NALM6 (cell line): ENCODE measurements around a stretch of chrX.

DNA sequence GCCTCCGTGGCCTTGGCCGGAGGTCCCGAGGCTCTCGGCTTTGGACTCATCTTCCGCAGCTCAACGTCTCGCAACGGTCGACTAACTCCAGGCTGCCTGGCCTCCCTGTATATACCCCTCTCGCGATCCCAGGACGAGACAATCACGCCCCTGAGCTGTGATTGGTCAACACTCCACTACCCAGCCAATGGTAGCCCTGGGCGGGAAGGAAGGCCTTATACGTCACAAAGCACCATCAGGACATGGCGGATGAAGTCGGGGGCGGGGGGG lies 538 bp downstream of the VCX2 start:
- PRO-cap = no peak

GRCh38 chrX:8988327-8989059 lies 45.4 kb downstream of the FAM9B start:
- PRO-cap = no peak

- PRO-cap = no peak
These were observed 128.2 kb upstream of the TBL1X start for GRCh38 chrX:9336642-9337004.

GRCh38 chrX:9530650-9531340 lies 65.9 kb downstream of the TBL1X start:
- PRO-cap = bidirectional peak, plus-strand start at chrX:9531039, minus-strand start at chrX:9530859

GRCh38 chrX:9719399-9719829 lies 46.2 kb downstream of the GPR143 start:
- PRO-cap = no peak

GRCh38 chrX:9882521-9882992 lies 84.6 kb upstream of the CLDN34 start:
- PRO-cap = no peak

DNA sequence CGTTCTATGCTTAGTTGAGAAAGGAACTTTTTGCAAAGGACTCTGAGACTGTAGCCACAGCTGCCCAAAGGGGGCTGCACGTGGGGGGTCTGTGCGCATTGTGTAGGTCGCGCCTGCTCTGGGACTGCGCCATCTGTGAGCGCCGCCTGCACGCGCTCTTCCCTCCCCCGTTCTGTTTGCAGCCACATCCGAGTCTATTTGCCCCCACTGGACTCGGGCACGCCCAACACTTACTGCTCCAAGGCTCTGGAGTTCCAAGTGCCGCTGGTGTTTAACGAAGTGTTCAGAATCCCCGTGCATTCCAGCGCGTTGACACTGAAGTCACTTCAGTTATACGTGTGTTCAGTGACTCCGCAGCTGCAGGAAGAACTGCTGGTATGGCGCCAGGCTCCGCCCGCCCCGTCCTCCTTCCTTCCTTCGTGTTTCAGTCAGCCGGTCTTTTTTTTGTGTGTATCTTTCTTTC lies 30.8 kb upstream of the CLCN4 start:
- PRO-cap = bidirectional peak, plus-strand start at position 405 of the sequence, minus-strand start at position 174 of the sequence

GRCh38 chrX:10285591-10285883 lies 128.8 kb downstream of the CLCN4 start:
- PRO-cap = no peak

DNA sequence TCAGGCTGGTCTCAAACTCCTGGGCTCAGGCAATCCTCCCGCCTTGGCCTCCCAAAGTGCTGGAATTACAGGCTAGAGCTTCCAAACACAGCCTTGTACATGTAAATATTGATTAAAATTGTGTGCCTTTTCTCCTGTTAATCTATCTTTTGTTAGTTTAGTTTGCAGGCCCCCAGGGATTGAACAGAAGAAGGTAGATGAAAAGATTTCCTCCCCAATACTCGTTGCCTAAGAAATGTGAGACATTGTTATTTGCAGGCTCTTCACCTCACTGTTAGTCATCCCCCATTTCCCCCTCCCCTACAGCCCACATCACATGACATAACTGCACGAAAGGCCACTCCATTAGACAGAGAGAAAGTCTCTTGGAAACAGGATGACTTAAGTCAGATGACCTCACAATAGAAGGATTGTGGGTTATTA lies 13.3 kb upstream of the MID1 start:
- PRO-cap = no peak

- PRO-cap = no peak
These were observed 23.0 kb downstream of the AMELX start for GRCh38 chrX:11316051-11316718.

DNA sequence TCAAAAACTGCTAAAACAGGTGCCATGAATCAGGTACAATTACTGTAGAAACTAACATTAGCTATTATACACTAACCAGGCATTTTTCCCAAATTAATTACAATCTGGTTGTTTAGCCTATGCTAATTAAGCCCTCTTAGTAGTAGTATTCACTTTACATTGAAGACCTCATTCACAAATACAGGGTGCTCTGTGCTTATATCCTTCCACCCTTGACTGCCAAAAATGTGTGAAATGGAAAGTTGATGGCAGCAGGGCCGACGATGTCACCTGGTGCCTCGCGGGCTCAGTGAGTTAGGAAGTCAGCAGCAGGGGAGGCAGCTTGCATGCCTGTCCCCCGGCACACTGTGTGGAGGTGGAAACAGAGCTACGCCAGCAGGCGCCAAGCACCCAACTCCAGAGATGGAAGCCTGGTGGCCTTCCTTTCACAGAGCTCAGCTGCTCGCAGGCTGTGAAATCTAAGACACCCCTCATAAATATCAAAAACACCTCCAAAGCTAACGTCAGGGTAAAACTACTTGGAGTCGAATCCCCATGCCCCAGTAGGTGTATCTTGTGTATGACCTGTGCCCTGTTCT lies 8.4 kb downstream of the MSL3 start:
- PRO-cap = no peak

DNA sequence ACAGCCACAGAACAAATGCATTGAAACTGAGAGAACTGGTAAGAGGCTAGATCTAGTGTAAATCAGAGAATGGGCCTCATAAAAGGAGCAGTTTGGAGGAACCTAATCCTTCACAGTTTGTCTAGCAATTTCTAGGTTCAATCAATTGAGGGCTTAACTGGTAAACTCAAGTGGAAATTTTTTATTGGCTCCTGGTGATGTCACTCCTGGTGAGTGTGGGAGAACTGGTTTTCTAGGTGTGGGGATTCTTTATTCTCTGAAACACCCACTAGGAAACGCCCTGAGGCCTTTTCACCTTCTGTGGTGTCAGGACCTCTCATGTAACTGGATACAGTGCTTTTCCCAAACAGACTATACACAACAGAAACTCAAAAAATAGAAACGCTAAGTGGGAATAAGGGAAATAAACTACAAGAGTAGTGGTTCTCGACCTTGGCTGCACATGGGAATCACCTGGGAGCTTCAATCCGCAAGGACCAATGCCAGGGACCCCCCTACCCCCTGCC lies 27.7 kb upstream of the TMSB4X start:
- PRO-cap = no peak

DNA sequence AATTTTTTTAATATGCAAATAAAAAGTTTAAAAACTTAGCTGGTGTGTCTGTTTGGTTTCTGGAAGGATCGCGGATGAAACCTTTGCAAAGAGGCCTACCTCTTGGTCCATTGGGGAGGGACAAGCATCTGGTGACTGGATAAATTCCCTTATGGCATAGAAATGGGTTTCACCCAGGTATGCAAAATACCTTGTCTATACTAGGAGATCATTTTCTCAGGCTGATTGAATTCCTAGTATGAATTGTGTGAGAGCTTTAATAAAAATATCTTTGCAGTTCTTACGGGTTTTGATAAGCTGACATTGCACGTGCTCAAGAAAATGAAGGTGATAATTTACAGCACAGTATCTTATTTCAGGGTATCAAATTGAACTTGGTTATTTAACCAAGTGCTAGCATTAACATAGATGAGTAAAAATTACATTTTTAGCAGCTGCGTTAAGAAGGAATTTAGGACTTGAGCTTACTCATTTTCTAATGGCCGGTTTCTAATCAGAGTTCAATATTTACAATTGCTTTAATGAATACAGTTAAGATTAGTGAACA lies 2.4 kb downstream of the TMSB4X start:
- PRO-cap = no peak

DNA sequence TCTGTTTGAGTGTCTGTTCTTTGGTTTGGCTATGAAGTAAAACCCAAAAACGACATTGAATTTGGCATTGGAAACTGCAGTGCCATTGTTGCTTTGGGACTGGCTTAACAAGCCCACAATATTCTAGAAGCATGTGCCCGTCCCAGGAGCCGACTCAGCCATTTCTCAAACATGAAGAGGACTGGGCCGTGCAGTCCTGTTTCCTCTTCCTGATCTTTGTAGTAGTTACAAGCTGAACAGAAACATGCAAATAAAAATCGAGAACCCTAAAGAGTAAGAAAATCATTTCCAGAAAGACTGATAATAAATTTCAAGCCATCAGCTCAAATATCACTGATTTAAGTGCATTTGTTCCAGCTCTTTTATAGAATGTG lies 25.6 kb downstream of the TMSB4X start:
- PRO-cap = bidirectional peak, plus-strand start at position 172 of the sequence, minus-strand start at position 173 of the sequence

GRCh38 chrX:13223988-13224266 lies 95.9 kb downstream of the ATXN3L start:
- PRO-cap = no peak

DNA sequence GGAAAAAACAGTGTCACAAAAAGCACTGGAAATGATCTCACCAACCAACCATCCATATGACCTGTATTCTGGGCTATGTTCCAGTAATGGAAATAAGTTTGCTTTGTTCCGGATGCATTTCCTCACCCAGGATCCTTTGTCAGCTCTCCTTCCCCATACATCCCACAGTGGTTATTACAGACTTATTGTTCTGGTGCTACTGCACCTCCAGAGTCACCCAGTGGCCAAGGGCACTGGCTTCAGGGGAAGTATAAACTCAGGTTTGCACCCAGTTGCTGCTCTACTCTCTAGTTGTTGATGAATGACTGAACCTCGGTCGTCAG lies 95.6 kb downstream of the ATXN3L start:
- PRO-cap = no peak

DNA sequence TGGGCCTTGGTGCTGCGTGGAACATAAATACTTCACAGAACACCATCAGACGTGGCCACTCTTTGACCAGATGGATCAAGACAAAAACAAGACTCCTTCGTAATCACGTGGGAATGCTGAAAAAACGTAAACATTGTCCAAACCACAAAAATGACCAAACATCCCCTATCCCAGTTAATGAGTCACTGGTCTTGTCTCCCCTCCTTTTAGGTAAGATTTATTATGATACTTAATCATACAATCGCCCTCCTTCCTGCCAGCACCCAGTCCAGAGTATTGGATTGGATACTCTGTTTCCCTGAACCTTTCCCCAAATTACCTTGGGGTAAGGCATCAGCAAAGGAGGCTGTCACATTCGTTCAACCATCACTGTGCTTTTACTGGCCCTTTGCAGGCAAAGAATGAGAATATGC lies 636 bp upstream of the TCEANC start:
- PRO-cap = no peak

DNA sequence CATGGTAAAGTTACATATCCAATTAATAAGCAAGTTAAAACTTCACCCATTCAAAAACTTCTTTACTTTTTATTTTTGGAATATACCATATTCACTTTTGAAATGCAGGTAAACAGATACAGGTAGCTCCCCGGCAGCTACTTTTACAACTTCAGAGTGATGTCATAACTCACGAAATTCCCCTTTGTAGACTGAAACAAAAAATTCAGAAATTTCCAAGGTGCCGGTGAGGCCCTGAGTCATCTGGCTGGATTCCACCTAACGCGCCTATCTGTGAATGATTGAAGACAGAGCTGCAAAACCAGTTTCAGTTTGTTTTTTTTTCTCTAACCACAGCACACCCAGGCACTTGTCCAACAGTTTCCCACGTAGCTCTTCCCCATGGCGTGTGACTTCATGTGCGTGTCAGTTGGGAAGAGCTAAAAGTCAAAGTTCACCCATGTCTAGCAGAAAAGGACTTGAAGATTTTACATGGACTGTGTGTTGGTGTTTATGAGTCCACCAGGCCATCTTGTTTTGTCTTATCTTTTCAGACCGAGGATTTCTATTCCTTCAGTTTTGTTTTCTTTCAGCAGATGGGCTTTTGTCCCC lies 16.3 kb downstream of the TCEANC start:
- PRO-cap = no peak

DNA sequence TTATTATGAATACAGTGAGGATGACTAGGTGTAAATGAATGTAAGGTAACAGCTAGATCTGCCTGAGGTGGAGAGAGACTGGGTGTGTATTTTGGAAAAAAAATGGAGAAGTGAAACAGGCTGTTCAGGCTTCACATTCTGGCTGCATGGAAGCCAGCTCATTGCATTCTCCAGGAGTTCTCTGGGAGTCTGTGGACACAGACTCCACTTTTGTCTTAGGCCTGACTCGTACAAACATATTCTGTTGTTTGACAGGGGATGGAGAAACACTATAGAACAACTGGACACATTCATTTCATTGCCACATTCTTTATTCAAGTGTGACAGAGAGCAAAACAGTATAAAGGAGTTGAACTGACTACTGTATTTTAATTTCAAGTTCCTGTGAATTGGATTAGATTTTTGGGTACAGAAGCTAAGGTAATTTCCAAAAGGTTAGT lies 4.8 kb downstream of the RAB9A start:
- PRO-cap = no peak

DNA sequence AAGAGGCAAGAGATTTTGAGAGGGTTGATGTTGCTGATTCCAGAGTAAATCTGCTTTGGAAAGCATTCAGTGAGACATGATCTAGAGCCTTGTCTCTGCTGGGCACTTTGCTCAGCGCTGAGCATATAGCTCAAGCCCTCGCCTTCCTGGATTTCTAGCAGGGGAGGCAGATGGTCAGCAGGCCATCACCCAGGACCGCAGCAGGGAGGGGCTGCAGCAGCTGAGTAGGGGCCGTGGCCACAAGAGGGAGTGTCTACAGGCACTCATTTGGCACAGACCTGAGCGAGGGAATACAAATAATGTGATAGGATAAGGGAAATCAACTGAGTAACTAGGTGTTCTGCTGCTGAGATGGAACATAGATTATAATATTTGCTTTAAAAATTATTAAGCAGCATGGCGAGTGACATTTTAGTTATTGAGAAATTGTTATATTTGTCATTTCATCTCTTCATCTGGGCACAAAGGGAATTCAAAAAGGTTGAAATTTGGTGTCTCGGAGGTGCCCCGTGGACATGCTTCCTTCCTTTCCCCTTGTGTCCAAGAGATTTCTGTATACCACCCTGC lies 30.3 kb downstream of the OFD1 start:
- PRO-cap = no peak